ENCODE results near the gene SAXO1.

DNA sequence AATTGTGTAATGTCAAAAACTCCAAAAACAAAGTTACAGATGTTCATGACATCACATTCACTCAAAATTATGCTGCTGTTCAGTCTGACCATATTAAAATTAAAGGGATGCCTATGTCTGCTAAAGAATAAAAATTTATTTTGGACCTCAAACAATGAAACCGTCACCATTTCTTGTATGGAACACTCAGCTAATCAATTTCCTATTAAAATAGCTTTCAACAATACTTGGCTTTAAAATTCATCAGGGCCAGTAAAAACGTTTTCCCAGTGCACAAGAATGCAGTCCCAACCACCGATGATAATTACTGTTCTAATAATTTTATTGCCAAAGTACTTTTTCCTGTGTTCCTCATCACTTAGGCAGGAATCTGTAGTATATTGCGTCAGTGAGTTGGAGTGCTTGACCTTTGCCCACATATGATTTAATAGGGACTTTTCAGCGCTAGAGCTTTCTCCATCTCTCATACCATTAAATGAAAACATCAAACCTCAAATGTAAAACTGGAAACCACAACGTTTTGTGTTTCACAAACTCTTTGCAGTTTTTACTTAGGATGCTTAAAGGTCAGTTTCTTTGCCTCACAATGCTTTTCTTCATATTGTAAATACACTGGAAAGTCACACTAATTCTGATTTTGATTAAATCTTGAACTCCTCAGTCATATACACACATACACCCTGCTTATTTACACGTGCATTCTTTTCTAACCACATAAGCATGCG, 6.2 kb upstream of the NFIB start:
- PRO-cap: no peak

- PRO-cap: no peak
These were observed 145.9 kb downstream of the ZDHHC21 start for GRCh38 chr9:14547341-14547706.

GRCh38 chr9:14648459-14648978, 44.7 kb downstream of the ZDHHC21 start:
- PRO-cap: no peak

GRCh38 chr9:14993824-14994341, 83.7 kb upstream of the FREM1 start:
- PRO-cap: no peak

- PRO-cap: no peak
These were observed 159.6 kb downstream of the TTC39B start for GRCh38 chr9:15147474-15147843.

GRCh38 chr9:15423697-15424263, 1.1 kb downstream of the SNAPC3 start:
- PRO-cap: no peak

DNA sequence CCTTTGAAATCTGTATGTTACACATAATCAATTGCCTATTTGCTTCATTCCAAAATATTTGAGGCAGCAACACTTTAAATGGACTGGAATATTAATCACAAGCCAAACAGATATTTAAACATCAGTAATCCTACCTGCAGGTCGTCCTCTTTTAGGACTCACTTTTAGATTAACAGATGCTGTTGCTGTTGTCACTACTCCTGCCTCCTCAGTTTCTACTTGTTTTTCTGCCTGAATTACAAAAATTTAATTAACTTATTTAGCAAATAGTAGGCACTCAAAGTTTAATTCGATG, 31.4 kb downstream of the PSIP1 start:
- PRO-cap: no peak

- PRO-cap: no peak
These were observed 38.4 kb downstream of the CCDC171 start for GRCh38 chr9:15591202-15591735.

DNA sequence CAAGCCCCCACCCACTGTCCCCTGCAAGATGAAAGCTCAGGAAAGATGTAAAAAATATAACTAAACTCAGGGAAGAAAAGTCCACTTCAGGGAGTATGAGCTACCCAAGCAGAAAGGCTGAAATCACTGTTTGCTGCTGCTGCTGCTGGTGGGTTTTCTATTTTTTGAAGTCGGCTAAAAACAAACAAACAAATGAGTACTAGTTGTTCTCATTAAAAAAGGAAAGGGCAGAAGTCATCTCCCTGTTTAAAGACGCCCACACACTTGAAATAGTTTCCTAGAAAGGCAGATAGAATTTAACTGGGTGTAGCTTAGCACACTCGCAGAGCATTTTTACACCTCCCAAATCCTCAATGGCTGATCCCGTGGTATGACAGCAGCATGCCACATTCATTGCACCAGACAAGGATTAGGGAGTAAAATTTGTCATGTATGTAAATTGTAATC, 602.6 kb downstream of the BNC2 start:
- PRO-cap: no peak

DNA sequence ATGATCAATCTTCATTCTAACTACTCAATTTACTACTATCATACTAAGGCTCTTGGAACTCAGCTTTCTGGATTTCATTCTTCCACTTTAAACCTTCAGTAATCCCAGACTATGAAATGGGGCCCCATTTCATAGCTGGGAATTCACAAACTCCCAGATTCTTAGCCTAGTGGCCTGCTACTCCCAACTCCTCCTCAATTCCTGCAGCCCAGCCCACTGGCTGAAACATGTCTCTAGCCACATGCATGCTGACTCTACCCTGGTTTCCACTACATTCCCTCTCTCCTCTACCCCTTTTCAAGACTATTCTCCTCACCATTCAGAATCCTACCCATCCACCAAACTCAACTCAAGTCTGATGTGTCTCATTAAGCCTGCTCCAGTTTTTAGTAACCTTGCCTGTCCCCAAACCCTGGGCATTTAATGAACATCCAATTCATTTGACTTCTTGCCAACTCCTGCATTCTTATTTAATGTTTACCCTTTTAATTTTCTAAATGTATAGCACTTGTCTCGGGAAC, 370.5 kb downstream of the BNC2 start:
- PRO-cap: no peak

DNA sequence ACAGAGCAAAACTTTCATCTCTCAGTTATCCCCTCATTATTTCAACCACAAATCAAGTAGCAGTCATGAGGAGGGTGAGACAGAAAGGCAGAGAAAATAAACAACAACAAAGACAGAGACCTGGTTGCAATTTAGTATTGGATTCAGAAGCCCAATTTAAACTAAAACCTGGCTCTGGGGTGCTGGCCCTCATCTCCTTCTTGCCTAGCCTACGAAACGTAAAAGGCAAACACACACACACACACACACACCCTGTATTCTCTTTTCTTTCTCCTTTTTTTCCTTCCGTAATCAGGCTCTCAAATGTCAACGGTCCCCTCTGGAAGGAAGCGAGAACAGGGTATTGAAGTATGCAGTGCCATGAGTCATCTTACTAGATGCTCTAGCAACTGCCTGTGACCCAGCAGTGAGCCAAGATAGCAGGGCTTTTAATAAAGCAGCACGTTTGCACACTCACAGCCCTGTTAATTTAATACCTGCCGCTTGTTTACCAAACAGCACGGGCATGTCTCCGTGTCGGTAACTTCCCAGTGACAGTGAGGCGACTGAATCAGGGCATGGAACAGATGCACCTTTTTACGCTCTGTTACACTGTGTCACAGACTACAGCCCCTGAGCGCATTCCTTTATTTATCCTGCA, 243.9 kb downstream of the BNC2 start:
- PRO-cap: no peak

DNA sequence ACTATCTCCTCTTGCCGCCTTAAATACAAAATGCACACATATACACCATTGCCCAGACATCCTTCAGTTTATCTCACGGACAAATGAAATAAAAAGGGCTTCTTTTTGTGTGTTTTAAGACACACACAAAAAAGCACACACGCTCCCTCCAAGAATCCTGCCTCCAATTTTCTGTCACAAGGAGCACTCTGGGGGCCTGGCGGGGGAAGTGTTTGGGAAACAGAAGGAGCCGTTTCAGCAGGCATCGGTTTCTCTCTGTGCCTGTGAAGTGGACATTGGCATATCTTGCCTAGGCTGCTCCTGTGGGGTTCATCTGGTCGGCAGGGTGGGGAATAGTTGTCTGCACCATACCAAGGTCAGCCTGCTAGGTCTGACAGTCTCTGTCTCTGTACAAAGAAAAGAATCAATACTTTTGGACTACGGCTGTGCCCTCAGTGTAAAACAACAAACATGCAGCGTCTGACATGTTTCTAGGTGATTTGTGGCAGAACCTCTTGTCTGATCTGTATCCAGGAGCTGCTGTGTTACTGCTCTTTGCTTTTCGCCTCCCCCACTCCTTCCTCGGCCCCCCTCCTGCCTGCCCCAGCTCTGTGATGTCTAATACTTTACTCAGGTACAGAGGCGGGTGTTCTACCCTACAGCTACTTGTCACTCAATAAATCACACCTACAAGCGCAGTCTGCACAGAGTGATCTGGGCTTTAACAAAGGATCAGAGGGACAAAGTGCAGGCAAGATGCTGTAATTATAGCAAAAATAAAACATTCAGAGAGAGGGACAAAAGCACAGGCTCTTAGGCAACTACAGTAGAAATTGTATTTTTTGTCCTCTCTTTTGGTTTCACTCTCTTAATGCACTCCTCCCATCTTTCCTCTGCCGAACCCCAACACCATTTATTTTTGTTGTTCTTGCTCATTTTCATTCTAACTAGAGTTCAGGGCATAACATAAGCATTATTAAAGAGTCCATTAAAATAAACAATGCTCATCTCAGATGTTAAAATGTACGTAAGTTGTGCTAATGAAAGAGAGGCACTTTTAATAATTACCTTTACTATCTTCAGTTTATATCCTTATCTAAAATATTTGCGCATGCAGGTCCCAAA, 216.7 kb downstream of the BNC2 start:
- PRO-cap: no peak

DNA sequence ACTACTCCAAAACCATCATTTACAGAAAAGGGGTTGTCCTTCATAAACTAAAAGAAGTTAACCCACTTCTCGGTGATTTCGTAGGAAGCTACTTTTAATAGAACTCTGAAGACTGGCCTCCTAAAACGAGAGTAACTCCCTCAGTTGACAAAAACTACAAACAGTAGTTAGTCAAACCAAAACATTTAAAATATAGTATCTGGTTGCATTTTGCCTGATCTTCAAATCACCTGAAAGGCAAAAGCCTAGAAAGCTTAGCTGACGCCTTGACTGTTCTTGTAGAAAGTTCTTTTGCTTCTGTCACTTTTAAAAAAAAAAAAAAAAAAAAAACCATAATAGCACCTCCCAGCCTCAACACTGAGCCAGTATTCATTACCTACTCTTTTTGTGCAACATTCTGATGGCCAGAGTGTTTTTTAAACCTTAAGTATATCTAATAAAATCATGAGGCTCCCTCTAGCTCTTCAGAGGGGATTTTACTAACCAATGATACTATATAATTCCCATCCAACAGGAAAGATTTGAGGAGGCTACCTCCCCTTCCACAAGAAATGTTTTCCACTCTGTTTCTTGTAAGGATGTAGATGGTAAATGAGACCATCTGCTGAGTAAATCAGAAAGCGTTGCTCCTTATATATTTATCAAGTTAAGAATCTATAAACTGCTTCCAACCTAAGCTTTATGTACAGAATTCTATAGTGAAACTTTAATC, 4.0 kb downstream of the BNC2 start:
- PRO-cap: no peak

DNA sequence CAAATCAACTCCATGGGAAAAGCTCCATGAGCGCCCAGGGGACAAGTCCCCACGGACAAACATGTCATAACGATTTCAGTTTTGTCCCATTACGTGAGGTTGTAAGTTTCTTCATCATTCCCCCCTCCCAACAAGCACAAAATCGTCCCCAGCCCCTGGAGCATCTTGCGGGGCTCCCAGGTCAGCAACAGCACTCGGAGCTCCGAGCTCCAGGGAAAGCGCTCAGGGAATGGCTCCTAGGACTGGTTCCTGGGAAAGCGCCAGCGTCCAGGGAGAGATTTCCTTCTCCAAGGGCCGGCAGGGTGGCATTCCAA, 327.1 kb downstream of the SH3GL2 start:
- PRO-cap: unidirectional peak, plus-strand start at position 202 of the sequence

- PRO-cap: no peak
These were observed 35.5 kb upstream of the ADAMTSL1 start for GRCh38 chr9:18438149-18439155.

- PRO-cap: no peak
These were observed at the start of gene SAXO1 for GRCh38 chr9:19033019-19033630. SAXO1 (minus strand) TSS chr9:19033209.

DNA sequence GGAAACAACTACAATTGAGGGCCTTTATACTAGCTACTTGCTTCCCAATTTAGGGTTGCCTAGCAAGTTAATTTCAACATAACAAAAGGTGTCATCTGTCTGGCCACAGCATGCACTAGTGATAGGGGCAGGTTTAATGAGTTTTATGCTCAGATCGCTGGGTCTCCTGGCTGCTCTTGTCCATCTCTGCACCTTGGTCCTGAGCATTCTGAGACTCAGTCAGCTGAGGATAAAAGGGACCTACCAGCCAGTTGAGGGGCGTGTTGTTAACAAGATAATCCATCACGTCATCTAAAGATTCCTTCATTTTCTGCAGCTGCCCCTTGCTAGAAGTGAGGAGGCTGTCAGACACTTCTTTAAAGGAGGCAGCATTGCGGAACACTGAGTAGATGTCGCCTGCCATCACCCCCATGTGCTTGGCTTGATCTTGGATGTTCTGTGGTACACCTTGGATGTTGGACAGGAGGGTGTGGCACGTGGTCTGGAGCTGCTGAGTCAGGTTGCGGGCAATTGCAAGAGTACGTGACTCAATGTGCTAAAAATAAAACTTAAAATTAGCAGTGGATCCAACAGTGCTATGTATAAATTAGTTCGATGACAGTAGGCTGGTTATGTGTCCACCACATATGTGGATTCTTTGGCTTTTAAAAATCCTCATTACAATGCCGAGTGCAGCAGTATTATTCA, 11.0 kb downstream of the PLIN2 start:
- PRO-cap: no peak

DNA sequence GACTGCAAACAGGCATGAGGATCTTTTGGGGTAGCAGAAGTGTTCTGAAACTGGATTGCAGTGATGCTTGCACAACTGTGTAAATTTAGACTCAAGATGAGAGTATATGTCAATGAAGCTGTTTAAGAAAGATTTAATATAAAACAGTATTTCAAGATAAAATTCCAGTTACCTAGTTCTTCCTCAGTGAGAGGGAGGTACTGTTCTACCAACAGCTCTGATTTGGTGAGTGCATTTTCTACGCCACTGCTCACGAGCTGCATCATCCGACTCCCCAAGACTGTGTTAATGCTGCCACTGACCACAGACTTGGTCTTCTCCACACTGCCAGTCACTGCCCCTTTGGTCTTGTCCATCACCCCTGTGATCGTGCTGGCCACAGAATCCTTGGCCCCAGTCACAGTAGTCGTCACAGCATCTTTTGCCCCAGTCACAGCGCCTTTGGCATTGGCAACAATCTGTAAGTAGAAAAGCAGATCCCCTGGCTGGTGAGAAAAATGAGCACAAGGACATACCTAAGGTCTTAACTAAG, 6.5 kb downstream of the PLIN2 start:
- PRO-cap: no peak

DNA sequence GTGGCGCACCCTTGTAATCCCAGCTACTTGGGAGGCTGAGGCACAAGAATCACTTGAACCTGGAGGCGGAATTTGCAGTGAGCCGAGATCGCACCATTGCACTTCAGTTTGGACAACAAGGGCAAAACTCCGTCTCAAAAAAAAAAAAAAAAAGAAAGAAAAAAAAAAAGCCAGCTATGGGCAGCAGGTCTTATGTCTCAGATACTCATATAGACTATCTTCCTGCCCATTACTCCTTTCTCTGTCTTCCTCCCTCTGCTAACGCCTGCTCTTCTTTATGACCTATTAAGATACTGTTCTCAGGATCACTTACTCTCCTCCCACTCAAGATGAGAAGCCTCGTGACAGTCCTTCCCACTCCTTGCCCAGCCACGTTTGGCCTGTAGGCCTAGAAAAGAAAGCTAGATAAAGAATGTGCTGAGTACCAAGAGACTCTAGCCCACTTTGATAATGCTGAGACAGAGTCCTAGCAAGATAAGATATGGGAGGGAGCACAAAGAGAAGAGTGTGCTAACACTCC, 6.9 kb upstream of the DENND4C start:
- PRO-cap: unidirectional peak, plus-strand start at position 101 of the sequence

GRCh38 chr9:19229702-19230024, 830 bp upstream of the DENND4C start:
- PRO-cap: no peak

All from rectum (tissue), 1 donor.